Endometrial microvascular endothelial cells (primary cell): Measurements from ENCODE around the gene GPC2.

DNA sequence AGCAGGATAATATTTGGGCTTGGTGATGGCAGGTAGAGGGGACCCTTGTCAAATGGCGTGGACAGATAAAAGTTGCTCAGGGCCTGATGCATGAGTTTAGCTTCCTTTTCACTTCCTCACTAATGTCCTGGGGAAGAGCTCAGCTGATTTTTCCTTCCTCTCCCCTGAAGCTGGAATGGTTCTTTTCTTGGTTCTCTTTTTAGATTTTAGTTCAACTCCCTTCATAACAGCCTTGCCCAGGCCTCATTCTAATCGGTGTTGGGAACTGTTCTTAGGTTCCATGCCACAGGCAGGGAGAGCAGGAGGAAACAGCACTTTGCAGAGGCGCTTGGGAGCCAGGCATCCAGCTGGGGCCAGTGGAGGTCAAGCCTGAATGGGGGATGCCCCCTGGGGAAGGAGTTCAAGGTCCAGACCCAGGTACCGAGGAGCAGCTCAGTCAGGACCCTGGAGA is 4.4 kb downstream of the ZSCAN25 start:
- RAMPAGE, long total RNA, result no peak

GRCh38 chr7:99635058-99635266 is 18.2 kb downstream of the ZSCAN25 start:
- RAMPAGE, long total RNA, result no peak

- RAMPAGE, long total RNA, result no peak
These were observed 30.4 kb downstream of the CYP3A5 start for GRCh38 chr7:99649402-99649840.

- RAMPAGE, long total RNA, result no peak
These were observed 18.6 kb downstream of the CYP3A5 start for GRCh38 chr7:99660820-99661916.

DNA sequence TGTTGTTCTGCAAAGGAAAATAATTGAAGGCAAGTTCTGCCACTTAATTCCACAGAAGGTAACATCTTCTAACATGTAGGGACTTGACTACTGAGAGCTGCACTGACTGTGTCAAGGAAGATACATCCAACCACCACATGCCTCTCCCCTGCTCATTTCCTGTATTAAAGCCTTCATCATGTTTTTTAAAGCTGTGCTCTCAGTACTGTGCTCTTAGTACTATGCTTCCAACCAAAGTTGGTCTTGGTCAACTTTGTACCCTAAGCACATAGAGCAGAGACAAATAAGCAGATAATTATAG is 2.8 kb upstream of the CYP3A4 start:
- RAMPAGE, long total RNA, result no peak

DNA sequence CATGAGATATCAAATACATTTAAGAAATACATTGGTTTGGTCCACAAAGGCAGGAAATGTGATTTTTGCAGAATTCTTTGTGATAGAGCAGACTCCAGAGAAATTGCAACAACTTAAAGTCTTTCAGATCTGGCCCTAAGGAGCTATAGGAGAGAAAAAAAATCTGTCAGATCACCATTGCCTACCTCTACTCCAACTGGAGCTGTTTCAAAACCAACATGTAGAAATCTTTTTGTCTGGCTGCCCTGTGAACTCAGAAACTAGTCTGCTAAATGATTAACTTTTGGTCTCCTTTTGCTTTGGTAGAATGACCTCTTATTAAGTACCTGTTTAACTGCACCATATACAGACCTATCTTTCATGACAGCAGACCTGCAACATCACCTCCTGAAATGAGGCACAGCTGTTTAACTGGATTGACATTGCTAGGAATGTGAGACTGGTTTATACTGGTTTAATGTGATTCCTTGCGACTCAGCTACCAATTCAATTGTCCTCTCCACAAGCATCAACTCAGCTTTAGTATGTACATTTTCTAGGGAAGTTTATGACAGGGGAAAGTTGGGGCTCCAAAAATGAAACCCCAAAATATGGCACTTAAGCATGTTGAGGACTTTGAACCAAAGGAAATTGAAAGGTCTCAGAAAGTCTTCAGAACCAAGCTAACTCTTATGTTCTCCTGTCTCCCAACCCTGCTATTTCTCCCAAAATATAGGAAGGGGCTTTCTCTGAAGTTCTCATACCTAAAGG is 1.8 kb downstream of the CYP3A43 start:
- RAMPAGE, long total RNA, result no peak

- RAMPAGE, long total RNA, result no peak
These were observed 18.5 kb downstream of the TRIM4 start for GRCh38 chr7:99900550-99901465.

DNA sequence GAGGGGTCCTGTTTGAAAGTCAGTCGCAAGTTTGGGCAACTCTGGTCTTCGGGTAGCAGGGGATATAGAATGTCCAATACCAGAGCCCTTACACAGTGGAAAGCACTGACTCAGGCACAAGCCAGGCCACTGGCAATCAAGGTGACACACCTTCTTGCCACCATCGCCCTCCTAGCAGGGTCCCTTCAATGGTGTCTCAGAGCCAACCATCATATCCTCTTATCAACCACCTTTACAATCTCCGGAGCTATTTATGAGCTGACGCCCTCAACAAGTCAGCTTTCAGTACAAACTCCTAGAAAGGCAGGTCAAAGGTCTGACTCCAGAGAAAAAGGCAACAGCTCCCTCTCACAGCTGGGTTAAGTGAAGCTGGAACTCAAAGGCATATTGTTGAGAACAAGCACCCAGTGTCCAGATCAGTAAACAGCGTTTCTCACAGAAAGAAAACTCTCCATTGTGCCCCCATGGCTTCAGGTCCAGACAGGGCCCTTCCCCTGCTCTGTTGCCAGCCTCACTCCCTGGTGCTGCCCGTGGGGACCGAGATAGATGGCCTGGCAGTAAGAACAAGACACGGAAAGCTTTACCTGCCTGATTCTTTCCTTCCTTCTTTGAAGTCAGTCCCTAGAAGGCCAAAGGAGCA is 2.5 kb downstream of the ZNF3 start:
- RAMPAGE, long total RNA, result no peak

- RAMPAGE, long total RNA, result no peak
These were observed 5.1 kb downstream of the MCM7 start for GRCh38 chr7:100095861-100096688.

- RAMPAGE, long total RNA, result no peak
These were observed 391 bp downstream of the TAF6 start for GRCh38 chr7:100118774-100119160.

DNA sequence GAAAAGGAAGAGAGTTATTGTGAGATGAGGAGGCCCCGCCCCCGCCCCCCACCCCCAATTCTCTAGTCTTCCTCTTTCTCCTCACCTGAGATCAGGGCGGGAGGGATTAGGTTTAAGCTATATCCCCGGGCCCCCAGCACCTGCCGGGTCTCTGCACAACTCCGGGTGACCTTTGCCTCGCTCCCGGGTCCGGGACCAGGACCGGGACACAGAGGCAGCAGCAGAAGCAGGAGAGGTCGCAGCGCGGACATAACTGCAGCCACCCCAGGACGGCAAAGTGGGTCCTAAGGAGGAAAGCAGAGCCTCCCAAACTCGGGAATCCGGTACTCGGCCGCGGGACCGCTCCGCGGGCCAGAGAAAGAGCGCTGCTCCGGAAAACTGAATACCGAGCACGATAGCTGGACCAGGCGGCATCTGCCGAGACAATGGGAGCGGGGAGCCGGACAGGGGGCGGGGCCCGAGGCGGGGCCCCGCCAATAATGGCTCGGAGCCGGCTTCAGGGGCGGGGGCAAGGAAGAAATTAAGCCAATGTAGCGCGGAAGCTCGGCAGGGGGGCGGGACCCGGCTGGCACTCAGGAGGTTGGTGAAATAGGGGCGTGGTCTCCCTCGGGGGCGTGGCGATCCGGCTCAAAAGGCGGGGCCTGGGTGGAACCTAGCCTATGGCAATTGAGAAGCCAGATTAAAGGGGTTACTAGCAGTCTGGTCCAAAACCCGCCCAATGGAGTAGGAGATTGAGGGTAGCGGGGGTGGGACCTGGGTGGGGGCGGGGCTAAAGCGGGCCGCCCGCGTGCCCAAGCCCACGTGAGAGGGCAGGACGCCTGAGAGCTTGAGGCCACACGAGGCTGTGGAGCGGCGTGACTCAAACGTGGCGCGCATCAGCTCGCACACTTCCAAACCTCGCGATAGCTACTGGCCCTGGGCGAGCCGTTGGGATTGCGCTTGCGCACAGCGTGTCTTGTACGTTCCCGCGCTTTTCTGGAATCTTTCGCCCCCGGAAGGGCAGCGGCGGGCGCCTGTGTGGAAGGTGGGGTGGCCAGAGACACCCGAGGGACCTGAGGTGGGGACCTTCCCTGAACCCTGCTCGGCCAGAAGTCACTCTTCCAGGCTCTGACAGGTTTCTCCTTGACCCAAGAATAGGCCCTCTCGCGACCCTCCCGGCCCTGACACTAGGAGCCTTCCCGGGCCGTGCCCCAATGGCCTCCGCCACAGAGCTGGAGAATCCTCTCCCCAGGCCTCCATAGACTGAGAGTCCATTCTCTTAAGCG is at the start of gene GPC2:
GPC2 (minus strand) TSS at position 433 of the 1,265 bp plus-strand sequence.
- RAMPAGE, long total RNA, result no peak

GRCh38 chr7:100357167-100357684 is 691 bp upstream of the PILRB start:
- RAMPAGE, long total RNA, result no peak

DNA sequence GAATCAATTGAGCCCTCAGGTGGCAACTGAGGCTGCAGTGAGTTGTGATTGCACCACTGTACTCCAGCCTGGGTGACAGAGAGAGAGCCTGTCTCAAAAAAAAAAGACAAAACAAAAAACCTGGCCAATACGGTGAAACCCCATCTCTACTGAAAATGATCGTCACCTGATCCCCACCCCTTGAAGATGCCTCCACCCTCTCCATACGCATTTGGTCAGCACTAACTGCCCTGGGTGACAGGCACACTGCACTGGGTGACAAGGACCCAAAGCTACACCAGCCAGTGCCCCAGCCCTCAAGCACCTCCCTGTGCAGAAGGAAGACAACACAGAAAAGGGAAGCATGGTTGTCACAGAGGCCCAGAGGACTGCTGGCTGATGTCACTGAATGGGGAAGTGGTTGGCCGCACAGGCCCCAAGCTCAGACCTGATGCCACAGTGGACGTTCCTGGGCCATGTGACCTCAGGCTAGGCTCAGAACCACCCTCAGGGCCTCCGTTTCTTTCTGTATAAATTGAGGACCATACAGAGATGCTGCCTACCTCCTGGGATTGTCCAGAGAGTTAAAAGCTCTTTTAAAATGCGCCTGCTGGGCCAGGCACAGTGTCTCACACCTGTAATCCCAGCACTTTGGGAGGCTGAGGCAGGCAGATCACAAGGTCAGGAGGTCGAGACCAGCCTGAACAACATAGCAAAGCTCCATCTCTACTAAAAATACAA is 4.2 kb upstream of the PILRA start:
- RAMPAGE, long total RNA, result no peak

GRCh38 chr7:100371562-100372254 is 1.6 kb upstream of the PILRA start:
- RAMPAGE, long total RNA, result no peak

DNA sequence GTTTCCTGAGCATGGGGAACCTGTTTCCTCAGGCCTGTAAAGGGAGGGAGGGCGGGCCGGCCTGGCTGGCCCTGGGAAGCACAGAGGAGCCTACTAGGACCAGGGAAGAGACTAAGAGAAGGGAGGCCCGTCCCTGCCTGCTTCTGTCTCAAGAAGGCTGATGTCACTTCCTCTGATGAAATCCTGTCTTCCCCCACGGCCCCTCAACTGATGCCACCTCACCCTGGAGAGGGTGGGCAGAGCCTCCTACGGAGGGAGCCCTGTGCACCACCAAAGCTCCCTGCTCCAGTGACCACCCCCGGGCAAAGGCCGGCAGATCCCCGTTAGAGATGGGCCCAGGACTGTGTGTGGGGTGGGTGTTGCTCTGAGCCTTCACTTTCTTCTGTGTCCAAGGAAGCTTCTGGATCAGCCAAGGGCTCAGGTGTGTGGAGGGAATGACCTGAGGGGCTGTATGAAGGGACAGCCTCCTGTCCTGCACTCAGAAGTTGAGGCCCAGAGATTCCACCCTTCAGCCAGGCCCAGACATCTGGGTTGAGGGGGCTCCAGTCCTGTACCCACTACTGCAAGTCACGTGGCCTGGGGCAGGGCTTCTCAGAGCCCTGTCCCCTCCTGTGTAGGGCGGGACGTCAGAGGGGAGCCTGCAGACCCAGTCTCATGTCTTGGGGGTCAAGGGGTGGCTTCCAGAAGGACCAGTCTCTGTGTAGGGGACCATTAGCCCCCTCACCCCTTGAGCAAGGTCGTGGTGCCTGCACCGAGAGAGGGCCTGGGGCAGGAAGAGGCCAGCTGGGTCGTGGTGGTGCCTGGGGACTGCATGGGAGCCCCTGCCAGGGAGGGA is 815 bp upstream of the PILRA start:
- RAMPAGE, long total RNA, result no peak

DNA sequence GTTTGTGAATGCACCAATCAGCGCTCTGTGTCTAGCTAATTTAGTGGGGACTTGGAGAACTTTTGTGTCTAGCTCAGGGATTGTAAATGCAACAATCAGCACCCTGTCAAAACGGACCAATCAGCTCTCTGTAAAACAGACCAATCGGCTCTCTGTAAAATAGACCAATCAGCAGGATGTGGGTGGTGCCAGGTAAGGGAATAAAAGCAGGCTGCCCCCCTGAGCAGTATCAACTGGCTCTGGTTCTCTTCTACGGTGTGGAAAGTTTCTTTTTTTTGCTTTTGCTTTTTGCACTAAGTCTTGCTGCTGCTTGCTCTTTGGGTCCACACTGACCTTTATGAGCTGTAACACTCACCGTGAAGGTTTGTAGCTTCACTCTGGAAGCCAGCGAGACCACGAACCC is 9.2 kb downstream of the PILRA start:
- RAMPAGE, long total RNA, result no peak

GRCh38 chr7:100430598-100431487 is 1.2 kb downstream of the MEPCE start:
- RAMPAGE, long total RNA, result no peak

DNA sequence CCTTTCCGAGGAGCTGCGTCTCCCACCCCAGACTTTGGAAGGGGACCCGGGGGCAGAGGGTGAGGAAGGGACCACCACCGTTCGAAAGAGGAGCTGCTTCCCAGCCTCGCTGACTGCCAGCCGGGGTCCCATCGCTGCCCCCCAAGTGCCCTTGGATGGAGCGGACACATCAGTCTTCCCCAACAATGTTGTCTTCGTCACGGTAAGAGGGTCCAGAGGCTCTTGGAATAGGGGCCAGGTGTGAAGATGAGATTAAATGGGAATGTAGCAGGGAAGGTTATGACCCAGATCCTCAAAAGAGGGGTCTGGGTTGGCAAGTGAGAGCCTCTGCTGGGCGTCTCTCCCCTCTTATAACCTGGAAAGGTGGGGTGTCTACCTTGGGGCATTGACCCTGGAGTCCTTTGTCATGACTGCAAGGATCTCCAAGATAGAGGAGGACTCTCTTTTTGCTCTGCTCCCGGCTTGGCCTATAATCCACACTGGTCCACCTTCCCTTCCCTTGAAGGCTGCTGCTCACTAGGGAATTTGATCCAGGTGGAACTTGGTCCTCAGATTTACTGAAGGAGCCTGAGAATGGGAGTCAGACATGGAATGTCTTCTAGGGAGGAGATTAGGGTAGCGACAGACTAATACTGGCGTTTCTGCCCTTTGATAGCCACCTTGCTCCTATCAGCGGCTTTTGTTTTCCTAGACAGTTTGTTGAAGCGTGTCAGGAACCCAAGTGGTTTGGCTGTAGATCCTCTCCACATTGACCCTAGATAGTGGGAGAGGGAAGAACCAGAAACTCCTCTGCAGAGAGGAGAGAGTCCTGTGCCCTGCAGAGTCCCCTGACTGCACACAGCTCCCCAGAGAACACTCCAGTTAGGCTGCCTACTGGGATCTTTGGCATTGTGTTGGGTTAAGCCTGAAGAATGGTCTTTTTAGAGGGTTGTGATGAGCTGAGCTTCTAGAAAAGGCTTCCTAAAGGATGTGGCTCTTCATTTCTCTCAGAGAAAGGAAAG is 2.2 kb downstream of the MEPCE start:
- RAMPAGE, long total RNA, result no peak

DNA sequence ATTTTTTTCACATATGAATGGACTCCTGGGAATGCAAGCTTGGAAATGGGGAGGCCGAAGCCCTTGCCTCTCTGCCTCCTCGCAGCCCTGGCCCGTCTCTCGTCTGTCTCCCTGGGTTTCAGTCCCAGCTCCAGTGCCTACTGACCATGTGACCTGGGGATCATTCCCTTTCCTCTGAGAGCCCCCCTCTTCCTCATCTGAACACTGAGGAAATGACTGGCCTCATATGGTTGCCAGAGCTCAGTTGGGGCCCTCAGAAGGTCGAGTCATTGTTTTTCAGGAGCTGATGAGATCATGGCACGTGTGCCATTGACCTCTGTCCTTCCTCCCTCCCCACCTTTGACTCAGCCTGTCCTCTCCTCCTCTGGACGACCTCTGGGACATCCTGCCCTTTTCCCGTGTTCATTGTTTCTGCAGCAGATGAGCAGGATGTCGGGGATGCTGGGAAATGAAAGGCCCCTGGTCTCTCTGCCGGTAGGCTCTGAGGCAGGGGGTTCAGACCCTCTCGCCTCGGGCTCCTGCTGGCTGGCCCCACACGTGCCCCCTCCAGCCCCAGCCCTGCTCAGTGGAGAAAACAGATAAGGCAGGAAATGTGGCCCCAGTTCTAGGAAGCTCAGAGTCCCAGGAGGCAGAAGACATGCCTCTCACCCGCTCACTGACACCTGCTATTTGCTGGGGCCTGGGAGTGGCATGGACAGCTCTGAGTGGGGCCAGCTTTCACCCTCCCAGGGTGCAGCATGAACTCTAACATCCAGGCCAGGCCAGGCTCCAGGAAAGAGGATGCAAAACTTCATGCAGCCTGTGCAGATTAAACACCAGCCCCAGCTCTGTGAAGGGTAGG is 8.2 kb upstream of the PPP1R35 start:
- RAMPAGE, long total RNA, result no peak

DNA sequence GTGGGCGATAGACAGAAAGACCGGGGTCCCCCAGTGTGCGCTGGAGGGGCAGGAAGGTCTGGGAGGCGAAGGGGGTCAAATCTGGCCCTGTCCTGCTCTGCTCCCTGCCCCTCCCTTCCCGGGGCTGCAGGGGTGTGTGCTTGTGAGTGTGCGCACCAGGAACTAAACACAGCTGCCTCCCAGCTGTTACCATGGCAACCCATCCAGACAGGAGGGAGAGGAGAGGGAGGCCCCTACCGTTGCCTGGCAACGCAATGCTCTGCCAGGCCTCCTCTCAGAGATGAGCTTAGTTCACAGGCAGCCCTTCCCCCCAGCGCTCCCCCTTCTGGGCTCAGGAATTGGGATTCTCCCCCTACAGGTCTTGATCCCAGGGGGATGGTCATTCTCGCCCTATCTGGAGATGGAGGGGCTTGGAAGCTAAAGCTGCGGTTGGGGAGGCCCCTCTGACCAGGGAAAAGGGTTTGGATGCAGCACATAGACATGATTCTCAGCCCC is 6.1 kb downstream of the NYAP1 start:
- RAMPAGE, long total RNA, result no peak